Osteoblast (primary cell): ENCODE results near the genes KRTAP20-3 and KRTAP21-1.

DNA sequence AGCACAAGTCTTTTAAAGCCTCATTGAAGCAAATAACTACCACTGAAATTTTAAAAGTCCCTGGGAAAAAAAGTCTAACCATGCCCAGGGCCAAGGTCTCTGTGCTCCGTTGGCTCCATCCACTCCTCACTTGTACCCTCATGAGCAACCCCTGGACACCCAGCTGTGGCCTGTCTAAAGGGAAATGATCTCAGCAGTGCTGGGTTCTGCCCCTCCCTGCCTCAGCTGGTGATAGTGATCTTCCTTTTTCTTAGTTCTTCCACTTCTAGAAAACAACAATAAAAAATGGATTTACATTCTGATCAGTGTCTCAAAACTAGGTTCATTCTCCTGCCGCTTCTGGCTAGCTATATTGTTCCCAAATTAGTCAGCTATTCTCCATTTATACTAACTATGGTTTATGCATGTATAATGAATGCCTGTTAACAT is 423.5 kb upstream of the ADAMTS5 start:
- CAGE, long polyA plus RNA = no peak
- RRBS = no CpG with 5 or more reads among the region's 2 CpGs

DNA sequence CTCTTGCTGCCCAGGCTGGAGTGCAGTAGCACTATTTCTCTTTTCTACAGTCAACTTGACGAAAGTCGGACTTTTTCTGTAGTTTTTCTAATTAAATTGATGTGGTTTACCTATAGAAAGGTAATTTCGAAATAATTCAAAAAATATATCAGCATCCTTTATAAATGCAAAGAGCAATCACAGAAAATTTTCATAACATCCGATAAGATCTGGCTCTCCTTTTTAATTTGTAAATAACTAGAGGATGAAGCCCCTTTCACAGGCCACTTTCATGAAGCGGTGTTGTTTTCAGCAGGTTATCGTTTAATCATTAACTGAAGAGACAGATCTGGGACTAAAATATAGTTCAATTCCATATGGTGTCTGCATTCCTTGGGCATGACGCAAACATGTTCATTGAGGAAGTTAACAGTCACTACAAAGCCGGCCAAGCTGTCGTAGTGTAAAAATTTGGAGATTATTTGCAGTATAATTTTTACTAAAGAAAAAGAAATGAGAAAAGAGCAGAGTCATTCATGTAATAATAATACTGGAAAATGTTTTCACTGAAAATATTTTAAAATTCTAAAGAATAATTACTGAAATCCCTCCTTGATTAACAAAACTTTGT is 565.1 kb upstream of the ADAMTS5 start:
- CAGE, long polyA plus RNA = no peak
- RRBS = no CpG with 5 or more reads among the region's 9 CpGs

DNA sequence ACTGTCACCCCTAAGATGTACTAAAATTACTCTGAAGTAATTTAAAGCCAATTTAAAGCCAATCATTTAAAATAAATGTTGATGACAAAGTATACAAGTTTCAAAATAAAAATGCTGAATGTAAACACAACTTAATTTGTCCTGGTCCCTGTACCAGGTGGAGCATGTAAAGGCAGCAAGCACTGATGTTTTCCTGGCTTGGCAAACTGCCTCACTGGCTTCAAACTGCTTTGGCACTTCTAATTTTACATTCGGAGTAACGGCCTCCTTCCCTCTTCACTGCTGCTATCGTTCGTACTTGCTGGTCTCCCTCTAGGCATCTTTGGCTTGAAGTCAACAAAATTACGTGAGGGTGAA is 180.5 kb downstream of the N6AMT1 start:
- CAGE, long polyA plus RNA = no peak
- RRBS = no CpG with 5 or more reads among the region's 5 CpGs

DNA sequence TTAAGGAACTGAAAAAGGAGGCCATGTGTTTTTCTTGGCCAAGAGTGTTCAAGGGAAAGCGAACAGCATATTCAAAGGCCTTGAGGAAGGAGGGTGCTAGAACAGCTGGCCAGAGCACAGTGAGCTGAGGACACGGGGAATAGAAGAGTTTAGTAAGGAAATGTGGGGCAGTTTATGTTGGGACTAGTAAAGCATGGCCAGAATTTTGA is 1.5 kb downstream of the RWDD2B start:
- CAGE, long polyA plus RNA = no peak
- RRBS = no CpG with 5 or more reads among the region's 2 CpGs

DNA sequence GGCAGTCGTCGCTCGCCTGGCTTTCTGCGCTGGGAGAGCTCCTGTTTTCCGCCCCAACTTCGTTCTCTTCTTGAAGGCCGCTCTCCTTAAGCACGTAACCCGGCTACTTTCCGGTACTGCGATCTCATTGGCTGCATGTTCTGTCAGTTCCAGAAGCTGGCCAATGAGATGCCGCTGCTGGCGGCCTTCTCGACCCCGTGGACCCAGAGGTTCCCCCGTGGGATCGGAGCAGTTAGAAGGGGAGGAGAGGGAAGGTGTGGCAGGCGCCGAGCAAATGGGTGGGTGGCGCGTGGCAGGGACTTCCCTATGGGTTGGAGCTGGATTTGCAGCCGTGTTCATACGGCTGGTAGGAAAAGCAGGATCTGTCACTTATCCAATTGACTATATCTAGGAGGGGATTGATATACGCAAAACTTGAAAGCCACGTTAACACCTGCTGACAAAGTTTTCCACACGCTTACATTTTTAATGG is 368 bp downstream of the USP16 start:
- CAGE, long polyA plus RNA = no peak
- RRBS = no CpG with 5 or more reads among the region's 26 CpGs

DNA sequence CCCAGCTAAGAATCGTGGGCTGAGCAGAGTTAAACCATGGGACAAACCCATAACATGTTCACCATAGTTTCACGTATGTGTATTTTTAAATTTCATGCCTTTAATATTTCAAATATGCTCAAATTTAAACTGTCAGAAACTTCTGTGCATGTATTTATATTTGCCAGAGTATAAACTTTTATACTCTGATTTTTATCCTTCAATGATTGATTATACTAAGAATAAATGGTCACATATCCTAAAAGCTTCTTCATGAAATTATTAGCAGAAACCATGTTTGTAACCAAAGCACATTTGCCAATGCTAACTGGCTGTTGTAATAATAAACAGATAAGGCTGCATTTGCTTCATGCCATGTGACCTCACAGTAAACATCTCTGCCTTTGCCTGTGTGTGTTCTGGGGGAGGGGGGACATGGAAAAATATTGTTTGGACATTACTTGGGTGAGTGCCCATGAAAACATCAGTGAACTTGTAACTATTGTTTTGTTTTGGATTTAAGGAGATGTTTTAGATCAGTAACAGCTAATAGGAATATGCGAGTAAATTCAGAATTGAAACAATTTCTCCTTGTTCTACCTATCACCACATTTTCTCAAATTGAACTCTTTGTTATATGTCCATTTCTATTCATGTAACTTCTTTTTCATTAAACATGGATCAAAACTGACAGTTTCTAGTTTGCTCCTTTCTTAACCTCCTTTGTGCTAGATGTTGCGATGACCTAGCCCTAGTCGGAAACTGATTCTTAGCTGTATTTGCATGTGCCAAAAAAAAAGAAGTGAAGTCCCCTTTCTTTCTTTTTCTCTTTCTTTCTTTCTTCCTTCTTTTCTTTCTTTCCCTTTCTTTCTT is 45.0 kb downstream of the MAP3K7CL start:
- CAGE, long polyA plus RNA = no peak
- RRBS = no CpG with 5 or more reads among the region's 5 CpGs

GRCh38 chr21:29217730-29218216 is 80.9 kb upstream of the BACH1 start:
- CAGE, long polyA plus RNA = no peak
- RRBS = no CpG with 5 or more reads among the region's 3 CpGs

DNA sequence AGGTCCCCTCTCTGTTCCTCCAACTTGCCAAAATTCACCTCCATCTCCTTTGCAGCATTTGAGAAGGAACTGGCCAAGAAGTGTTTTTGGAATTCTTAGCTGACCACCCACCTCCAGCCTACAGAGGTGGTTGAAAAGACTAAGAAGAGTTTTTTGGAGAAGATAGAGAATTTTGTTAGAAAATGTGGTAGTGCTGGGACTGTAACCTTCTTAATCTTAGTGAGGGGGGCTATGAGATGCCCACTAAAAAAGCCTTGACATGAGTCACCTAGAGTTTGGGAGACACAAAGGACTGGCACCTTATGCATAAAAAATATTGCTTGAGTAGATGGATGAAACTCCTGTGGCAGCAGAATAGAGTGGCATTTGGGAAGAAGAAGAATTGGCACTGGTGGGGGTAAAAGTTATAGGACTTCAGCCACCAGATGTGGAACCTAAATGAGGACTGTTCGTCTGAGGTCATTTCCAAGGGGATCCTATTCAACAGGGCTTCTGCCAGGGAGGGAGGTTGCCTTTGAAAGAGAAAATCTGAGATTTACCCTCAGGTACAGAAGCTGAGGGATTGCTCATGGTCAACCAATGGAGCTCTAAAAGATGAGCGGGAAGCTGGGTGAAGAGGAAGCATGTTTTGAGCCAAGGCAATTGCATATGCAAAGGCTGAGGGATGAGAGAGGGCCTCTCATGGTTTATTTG is 54.9 kb downstream of the BACH1 start:
- CAGE, long polyA plus RNA = no peak
- RRBS = no CpG with 5 or more reads among the region's 2 CpGs

GRCh38 chr21:29427556-29428447 is 129.1 kb downstream of the BACH1 start:
- CAGE, long polyA plus RNA = no peak
- RRBS = no CpG with 5 or more reads among the region's 17 CpGs

DNA sequence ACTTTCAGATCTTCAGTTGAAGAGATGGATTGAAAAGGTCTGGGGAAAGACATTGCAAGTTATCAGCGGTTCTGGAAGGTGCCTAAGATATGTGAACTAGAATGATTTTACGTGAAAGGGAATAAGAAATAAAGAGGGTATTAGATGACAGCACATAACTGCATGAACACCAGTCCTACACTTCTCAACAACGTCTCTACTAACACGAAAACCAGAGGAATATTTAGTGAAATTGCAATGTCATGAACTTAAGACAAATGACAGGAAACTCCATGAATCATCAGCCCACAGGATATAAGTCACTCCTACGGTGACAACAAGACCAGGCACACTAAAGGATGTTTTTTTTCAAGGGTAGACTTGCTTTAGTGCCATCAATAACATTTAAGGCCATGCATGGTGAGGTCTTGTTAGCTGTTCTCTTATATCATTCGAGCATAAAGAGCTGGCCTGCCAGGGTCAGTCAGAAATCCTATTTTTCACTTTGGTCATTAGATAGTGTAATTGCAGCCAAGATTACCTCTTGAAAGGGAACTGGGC is 283.1 kb downstream of the GRIK1 start:
- CAGE, long polyA plus RNA = no peak
- RRBS = no CpG with 5 or more reads among the region's 6 CpGs

DNA sequence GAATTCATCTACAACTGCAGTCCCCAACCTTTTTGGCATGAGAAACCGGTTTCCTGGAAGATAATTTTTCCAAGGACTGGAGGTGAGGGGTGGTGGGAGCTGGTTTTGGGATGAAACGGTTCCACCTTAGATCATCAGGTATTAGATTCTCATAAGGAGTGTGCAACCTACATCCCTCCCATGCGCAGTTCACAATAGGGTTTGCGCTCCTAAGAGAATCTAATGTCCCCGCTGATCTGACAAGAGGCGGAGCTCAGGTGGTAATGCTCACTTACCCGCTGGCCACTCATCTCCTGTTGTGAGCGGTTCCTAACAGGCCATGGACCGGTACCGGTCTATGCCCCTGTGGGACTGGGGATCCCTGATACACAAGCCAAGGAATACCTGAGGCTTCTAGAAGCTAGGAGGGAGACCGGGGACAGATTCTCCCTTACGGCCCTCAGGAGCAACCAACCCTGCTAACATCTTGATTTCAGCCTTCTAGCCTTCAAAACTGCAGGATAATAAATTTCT is 170.4 kb downstream of the GRIK1 start:
- CAGE, long polyA plus RNA = no peak
- RRBS = 92% methylated on average over 2 of the region's 12 CpGs

- CAGE, long polyA plus RNA = no peak
- RRBS = no CpG with 5 or more reads among the region's 9 CpGs
Measured at GRCh38 chr21:29940115-29940385, 254 bp upstream of the GRIK1 start.

GRCh38 chr21:30642516-30642947 is at the start of gene KRTAP20-3:
KRTAP20-3 (plus strand) TSS chr21:30642864.
- CAGE, long polyA plus RNA = no peak
- RRBS = no CpG with 5 or more reads among the region's 3 CpGs

DNA sequence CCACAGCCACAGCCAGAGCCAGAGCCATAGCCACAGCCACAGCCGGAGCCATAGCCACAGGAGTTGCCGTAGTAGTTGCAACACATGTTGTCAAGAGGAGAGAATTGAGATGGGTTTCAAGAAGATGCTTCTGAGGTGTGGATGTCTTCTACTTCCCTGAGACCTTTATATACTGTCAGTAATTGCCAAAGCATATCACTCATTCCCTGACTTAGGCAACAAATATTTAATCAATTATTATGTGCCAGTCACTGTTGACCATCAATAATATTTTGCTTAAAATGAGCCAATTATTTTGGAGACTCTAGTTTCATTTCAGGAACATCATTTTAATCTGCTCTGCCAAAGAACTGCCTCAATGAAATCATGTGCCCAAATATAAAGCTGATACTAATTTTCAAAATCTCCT is at the start of gene KRTAP21-1:
KRTAP21-1 (minus strand) TSS at position 136 of the 409 bp plus-strand sequence.
- CAGE, long polyA plus RNA = no peak
- RRBS = no CpG with 5 or more reads among the region's 2 CpGs

- CAGE, long polyA plus RNA = no peak
- RRBS = no CpG with 5 or more reads among the region's 6 CpGs
Measured at GRCh38 chr21:31159716-31160189, 121.5 kb upstream of the KRTAP19-8 start.

DNA sequence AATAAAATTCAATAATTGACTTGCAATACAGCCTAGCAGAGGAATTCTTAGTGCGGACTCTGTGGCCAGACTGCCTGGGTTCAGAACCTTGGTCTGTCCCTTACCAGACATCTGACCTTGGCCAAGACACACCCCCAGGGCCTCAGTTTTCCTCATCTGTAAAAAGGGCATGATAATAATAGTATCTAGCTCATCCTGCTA is 148.3 kb upstream of the SOD1 start:
- CAGE, long polyA plus RNA = no peak
- RRBS = no CpG with 5 or more reads among the region's 1 CpG

DNA sequence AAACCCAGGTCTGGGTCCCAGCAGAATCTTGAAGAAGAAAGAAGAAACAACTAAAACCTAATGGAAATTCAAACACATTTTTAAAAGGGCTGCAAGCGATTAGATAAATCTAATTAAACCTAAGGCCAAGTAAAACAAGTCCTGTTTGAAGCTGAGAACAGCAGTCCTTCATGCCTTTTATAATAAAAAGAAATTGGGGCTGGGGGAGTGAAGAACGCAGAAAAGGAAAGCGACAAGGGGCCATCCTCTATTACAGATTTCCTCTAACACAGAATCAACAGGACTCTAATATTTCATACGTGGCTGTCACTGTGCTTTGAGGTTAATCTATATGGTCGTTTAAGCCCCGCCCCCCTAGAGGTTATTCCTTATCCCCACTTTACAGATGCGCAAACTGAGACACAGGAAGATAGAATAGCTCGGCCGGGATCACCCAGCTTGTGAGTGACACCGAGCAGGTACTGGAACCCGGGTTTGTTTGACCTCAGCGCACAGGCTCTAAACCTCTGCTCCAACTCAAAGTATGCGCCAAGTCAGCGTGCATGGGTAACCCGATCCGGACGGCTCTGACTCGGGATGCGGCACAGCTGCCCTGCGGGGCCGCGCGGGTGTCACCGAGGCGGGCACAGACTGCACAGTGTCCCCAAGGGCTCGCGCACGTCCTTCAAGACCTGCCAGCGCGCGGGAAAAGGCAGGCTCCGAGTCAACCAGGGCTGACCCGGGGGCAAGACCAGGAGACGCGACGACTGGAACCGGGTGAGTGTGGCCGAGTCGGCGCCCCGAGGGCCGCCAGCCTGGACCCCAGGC is 102.2 kb upstream of the SOD1 start:
- CAGE, long polyA plus RNA = no peak
- RRBS = 7% methylated on average over 13 of the region's 42 CpGs

DNA sequence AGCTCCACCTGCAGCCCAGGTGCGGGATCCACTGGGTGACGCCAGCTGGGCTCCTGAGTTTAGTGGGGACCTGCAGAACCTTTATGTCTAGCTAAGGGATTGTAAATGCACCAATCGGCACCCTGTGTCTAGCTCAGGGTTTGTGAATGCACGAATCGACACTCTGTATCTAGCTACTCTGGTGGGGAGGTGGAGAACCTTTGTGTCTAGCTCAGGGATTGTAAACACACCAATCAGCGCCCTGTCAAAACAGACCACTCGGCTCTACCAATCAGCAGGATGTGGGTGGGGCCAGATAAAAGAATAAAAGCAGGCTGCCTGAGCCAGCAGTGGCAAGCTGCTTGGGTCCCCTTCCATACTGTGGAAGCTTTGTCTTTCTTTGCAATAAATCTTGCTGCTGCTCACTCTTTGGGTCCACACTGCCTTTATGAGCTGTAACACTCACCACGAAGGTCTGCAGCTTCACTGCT is 4.9 kb upstream of the SOD1 start:
- CAGE, long polyA plus RNA = no peak
- RRBS = no CpG with 5 or more reads among the region's 8 CpGs

GRCh38 chr21:31668474-31668939 is 9.0 kb downstream of the SOD1 start:
- CAGE, long polyA plus RNA = no peak
- RRBS = no CpG with 5 or more reads among the region's 3 CpGs

DNA sequence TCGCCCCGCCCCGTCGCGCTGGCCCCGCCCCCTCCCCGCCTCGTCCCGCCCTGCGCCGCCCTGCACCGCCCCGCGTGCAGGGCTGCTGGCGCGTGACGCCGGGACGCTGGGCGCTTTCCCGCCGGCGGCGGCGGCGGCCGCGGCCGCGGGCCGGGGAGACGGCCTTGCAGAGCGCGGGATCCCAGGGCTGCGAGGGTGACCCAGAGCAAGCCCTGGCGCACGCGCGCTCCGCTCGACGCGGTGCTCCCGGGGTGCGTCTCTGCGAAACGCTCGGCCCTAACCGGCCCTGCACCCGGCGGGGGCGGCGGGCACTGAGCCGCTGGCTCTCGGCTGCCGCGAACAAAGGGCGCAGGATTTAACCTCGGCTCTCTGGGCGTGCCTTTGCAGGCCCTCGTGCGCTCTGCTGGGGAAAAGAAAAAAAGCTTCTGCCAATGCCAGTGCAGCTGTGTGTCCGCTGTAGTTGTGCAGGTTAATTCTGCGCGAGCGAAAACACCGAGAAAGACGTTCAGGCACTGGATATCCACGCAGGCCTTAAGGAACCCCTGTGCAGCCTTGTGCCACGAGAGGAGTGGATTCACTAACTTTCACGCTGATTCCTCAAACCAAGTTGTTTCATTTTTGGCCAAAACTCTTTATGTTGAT is 362 bp upstream of the SCAF4 start:
- CAGE, long polyA plus RNA = no peak
- RRBS = 3% methylated on average over 26 of the region's 71 CpGs